Ishikawa (cell line): ENCODE measurements around a stretch of chr5.

GRCh38 chr5:38464909-38465467 lies 91.5 kb downstream of the LIFR start:
- RRBS: no CpG with 5 or more reads among the region's 3 CpGs

DNA sequence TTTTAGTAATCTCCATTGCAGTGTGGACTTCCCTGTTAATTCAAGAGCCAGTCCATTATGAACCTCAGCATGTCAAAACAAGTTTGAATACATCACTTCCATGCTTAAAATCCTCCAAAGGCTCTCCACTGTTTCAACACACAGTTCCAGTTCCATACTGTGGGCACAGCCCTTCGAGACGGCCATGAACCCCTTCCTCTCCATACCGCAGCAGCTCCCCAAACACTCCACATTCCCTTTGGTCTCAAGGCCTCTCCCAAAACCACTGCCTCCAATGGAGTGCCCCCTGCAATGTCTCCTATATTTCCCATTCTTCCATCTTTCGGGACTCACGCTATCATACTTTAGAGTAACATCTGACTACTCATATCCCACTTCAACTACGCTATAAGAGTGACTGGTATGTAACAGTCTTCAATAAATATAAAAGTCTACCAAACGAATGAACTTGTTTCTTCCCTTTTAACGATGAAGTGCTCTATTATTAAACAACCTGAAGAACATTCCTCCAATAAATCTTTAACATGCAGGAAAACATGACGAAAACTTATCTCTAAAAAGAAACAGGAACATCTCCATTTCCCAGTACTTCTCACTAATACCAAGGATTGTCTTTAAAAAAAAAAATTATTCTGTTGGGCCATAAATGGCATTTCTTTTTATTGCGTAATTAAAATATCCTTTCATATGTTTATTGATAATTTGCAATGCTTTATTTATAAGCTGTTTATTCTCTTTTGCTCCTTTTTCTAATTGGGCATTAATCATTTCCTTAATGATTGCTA lies 19.2 kb downstream of the LIFR start:
- RRBS: no CpG with 5 or more reads among the region's 10 CpGs

DNA sequence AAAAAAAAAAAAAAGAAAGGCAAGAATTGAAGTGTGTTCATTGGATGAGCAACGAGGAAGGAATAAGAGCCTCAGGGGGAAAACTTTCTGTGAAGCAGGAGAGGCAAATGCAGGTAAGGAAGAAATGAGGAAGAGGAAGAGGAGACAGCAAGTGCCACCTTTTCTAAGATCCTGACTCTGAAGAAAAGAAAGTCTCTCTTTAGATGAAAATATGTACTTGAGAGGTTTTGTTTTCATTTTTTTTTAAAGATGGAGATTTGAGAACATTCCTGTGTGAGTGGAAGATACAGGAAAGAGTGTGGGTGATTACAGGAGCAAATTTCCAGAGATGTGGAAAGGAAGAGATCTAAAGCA lies 93.7 kb upstream of the LIFR start:
- RRBS: no CpG with 5 or more reads among the region's 1 CpG

DNA sequence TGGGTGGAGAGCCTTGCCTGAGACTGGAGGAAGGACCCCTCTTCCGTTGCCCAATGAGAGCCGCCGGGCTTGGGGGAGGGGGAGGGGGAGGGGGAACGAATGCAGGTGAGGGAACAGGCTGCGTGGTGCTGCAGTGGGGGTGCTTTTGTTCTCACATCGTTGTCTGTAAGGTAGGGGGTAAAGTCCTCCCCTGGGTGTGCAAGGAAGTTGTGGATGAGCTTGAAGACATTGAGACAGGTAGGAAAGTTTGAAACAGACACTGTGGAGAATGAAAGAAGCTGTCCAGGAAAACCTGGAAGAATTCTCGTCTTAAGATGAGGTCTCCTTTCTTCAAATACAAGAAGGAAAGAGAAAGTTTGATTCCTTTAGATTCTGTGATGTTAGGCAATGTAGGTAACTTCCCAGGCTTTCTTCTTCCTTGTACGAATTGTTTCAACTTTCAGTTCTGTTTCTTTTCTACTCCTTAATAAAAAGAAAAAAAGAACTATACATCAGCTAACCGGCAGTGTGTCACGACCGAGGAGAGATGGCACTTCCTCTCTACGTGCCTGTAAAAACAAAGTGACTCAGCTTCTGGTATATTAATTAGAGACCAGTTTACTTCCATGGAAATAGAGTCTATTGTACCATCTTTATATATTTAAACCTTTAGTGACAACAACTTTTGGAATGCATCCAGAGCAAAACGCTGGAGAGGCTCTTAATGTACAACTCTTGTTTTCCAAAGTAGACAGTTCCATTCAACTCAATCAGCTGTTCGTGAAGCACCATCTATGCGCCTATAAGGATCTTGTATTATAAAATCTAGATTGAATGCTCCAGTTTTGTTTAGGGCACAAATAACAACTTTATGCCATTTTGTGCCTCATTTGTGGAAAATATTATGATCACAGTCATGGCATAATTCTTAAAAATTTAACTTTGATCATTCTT lies 94.4 kb upstream of the LIFR start:
- RRBS: no CpG with 5 or more reads among the region's 15 CpGs

- RRBS: no CpG with 5 or more reads among the region's 5 CpGs
Observed at GRCh38 chr5:38800383-38800848, 45.4 kb upstream of the OSMR start.

GRCh38 chr5:38809808-38810109 lies 36.1 kb upstream of the OSMR start:
- RRBS: no CpG with 5 or more reads among the region's 8 CpGs

GRCh38 chr5:38887629-38888475 lies 42.0 kb downstream of the OSMR start:
- RRBS: no CpG with 5 or more reads among the region's 16 CpGs

GRCh38 chr5:38921015-38921736 lies 75.4 kb downstream of the OSMR start:
- RRBS: no CpG with 5 or more reads among the region's 2 CpGs

DNA sequence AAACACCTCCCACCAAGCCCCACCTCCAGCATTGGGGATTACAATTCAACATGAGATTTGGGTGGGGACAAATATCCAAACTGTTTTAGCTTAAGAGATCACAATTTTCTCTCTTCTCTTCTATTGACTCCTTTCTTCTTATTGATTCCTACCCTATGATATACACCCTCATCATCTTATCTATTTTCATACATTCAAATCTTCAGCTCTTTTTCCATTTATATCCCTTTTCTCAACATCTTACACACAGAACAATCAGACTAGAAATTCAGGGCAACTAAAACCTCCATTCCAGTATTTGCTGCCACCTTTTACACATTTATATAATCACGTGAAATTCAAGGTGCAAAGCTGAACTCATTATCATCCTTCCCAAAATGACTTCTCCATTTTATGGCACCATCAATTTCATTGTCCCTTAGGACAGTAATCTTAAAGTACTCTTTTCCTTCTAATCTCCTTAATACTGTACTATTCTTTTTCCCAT lies 6.8 kb downstream of the RICTOR start:
- RRBS: no CpG with 5 or more reads among the region's 1 CpG

DNA sequence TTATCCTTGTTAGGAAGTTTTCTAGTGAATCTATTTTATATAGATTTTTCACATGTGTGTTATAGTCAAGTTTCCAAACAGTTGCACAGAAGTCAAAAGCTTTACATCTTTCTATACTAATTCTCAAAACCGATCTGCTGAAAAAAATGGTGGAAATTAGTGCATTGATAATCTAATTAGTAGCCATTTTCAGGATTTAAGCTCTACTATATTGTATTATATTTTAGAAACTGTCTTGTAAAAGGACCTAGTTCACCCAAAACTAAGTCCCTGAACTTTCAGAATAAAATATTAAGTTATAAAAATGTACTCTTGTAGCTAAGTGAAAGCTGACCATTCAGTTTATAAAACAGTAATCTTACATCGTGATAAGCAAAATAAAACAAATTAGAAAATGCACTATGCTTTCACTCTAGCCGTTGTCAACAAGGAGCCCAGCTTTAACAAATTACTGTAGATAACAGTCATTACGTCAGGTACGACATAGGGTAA lies 1.5 kb downstream of the RICTOR start:
- RRBS: no CpG with 5 or more reads among the region's 5 CpGs

- RRBS: no CpG with 5 or more reads among the region's 6 CpGs
Observed at GRCh38 chr5:39076838-39077710, 2.9 kb upstream of the RICTOR start.

DNA sequence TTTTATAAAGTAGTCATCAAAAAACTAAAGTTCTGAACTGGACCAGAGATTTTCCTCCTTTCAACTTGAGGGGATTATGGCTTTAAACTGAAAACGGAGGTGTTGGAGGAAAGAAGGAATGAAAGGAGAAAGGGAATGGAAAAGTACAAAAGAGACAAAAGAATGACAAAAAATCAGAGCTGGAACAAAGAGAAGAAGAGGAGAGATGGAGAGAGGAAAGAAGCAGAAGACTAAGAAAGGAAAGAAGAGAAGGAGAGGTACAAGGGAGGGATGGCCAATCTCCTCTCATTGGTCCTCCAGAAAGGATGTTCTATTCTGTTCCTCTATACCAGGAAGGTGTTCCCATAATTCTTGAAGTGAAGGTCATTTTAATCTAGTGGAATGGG lies 59.1 kb upstream of the RICTOR start:
- RRBS: no CpG with 5 or more reads among the region's 1 CpG

GRCh38 chr5:39217718-39218173 lies 1.6 kb downstream of the FYB1 start:
- RRBS: no CpG with 5 or more reads among the region's 7 CpGs

DNA sequence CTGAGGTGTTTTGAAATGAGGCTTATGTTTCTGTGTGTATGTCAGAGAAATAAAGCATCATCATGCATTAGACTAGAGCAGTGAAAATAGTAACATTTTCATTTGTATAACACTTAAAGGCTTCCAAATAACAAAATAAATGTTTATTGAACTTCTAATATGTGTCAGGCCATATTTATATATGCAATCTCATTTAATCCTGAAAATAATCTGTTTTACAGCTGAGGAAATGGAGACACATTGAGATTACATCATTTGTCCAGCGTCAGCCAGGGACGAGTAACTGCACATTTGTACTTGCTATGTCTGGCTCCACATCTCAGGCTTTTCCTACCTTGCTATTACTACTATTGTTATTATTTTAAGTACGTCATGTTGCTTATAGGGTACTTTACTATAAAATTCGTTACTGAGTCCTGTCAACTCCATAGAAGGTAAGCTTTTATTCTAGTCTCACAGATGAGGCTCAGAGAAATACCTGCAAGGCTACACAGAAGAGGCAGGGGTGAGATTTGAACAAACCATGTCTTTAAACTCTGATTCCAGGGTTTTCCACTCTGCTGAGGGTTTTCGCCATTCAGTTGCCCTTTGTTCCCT lies 3.9 kb upstream of the C9 start:
- RRBS: no CpG with 5 or more reads among the region's 5 CpGs

GRCh38 chr5:39410963-39411436 lies 13.8 kb downstream of the DAB2 start:
- RRBS: no CpG with 5 or more reads among the region's 1 CpG

DNA sequence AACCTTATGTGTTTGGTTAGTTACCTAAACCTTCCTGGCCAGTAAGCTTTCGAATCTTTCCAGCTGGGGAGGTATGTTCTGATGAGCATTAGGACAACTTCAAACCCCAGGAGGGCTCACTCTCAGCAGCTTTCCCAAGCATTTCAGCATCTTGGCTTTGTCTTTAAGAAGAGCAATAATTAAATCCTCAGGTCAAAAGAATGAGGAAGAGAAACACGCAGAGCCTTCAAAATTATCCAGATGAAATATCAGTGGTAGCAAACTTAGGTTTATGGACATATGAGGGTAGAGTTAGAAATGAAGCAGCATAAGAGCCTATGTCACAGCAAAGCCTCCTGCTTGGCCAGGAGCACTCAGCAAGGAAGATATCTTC lies 2.5 kb downstream of the DAB2 start:
- RRBS: no CpG with 5 or more reads among the region's 2 CpGs

DNA sequence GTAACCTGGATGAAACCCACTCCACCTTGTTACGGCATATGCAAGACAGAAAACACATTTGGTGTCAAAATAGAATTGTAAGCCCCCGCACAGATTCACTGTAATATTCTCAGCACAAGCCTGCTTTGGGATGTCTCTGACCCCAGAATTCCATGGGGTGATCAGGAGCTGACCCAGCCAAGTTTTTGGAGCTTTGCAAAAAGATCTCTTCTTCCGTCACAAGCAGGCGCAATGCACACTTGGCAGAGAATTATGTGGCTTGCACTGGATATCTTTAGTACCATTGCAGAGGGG lies 613.2 kb upstream of the DAB2 start:
- RRBS: no CpG with 5 or more reads among the region's 4 CpGs

GRCh38 chr5:40406405-40407358 lies 273.0 kb upstream of the PTGER4 start:
- RRBS: no CpG with 5 or more reads among the region's 8 CpGs

- RRBS: no CpG with 5 or more reads among the region's 4 CpGs
Observed at GRCh38 chr5:40486297-40486936, 193.3 kb upstream of the PTGER4 start.

DNA sequence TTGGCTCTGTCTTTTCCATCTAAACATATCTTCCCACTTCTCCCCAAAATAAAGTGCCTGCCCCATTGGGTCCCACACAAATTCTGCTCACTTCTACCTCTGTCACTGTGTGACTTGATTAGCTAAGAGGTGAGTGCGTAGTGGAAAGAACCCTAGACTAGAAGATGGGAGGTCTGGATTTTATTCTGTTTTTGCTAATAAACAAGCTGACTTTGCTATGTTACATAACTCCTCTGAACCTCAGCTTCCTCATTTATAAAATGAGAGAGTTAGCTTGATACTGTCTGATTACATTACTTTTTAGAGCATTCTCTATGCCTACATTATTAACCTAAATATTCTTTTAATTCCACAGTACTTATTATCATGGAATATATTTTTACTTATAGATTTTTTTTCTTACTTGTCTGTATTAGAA lies 51.3 kb upstream of the PTGER4 start:
- RRBS: no CpG with 5 or more reads among the region's 1 CpG